Skeletal muscle cell (primary cell): ENCODE measurements around a stretch of chr4.

- RRBS, result no CpG with 5 or more reads among the region's 4 CpGs
These were observed 130.1 kb upstream of the MAP9 start for GRCh38 chr4:155506763-155507266.

DNA sequence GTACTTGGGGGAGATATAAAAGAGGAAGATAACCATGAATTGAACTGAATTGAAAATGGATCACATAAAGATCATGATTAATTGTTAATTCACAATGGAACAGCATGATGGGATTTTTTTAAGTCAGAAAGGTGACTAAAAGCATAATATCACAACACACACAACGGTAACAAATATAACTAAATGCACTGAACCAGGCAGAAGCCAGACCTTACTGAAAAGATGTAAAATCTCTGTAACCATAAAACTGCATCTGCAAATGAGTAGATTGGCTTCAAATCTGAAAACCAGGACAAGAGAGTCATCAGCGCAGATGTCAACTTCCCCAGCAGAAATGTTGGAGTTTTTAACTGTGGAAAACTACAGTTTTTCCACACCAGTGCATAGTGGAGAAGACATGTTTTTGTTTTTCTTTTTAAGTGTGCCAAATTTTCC, 436 bp upstream of the GUCY1A1 start:
- RRBS, result no CpG with 5 or more reads among the region's 2 CpGs

DNA sequence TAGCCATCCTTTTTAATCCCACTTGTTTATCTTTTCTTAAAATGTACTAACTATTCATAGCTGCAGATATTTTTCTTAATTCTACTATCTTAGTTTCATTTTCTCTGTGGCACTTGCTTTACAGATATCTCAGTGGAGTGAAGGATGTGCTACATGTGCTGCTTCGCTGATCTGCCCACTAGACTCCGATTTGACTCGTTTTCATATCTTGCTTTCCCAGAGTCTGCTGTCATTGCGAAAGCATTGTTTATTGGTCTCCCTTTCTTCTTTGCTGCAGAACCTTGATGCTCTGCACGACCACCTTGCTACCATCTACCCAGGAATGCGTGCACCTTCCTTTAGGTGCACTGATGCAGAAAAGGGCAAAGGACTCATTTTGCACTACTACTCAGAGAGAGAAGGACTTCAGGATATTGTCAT, 30.6 kb downstream of the GUCY1B1 start:
- RRBS, result no CpG with 5 or more reads among the region's 6 CpGs

DNA sequence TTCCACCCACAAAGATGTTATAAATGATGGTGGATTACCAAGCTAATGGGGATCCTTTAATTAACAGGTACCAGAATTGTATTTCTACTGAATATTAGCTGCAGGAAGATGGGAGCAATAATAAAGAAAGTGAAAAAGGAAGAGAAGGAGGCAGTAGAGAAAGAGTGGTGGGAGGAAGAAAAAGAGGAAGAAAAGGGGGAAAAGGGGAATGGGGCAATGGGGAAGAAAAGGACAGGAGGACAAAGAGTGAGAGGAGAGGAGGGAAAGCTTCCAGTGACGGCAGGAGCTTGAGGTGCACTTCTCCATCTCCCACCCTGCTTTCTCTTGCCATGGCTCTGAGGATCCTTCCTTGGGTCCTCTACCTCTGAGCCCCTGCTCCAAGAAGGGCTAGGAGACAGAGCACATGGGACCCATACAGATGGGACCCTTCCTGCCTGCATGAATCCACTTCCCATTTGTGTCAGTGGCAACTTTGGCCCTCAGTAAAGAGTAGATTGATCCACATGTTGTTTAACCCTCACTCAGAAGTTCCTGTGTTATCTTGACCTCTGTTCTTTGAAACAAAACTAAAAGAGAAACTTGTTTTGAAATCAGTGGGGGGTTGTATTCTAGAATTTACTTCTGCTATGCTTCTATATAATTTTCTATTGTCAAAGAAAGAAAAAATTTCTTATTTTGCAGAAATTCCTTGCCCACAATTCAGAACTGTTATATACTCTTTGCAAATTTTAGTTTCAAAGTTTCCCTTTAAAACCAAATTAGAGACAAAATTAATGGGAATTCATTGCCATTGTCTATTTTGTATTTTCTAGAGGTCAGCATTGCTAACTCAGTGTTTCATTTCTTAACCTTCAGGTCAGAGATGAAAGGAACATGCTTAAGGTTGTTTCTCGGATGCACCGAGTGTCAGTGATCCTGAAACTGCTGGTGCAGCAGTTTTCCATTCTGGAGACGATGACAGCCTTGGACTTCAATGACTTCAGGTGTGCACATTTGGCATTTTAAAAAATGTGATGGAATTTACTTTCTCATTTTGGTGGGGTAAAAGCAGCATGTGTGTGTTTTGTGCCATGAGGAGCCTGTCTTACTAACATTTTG, 4.9 kb downstream of the TDO2 start:
- RRBS, result no CpG with 5 or more reads among the region's 4 CpGs

GRCh38 chr4:156950944-156952119, 20.3 kb downstream of the PDGFC start:
- RRBS, result no CpG with 5 or more reads among the region's 5 CpGs

GRCh38 chr4:156962316-156963137, 9.1 kb downstream of the PDGFC start:
- RRBS, result no CpG with 5 or more reads among the region's 5 CpGs

DNA sequence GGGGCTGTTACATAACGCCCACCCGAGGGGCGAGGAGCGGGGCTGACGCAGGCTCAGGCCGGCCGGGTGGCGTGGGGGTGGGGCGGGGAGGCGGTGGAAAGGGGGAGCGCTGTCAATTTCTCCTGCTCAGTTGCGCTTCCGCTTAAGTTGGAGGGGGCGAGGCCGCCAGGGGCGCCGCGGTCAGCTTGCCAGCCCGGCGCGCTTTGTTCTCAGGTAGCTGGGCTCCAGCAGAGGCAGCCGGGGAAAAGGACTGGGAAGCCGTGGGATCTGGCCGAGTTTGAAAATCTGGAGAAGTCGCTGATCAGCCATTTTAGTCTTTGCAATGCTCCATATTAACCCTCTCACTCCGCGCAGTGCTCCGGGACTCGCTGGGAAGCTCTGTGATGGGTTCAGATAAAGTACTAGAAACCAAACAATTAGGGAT, 1.9 kb downstream of the GRIA2 start:
- RRBS, result 4% methylated on average over 6 of the region's 29 CpGs

GRCh38 chr4:158089921-158090373, 82.9 kb downstream of the GASK1B start:
- RRBS, result no CpG with 5 or more reads among the region's 20 CpGs

DNA sequence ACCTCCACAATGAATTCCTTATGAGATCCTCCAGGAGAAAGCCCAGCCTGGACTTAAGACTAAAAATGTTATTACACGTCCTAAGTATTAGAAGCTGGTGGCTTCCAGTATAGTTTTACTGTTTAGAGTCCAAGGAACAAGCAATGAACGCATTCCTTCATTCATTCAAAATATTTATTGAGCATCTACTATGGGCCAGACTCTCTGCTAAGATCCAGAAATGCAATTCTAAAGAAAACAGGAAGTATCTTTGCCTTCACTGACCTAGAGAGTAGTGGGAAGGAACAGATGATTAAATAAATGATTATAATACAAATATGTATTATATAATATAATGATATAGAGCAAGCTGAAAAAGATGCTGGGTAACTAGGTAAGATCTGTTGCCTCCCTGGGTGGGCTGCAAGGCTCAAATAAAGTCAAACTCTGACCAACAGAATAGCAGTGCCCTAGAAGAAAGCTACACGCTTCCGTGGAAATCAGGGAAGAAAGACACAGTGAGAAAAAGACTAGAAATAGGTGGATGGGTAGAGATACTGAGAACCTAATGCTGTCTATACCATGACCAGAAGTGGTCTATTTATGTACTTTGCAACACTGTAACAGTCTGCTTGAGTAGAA, 5.3 kb downstream of the GASK1B start:
- RRBS, result no CpG with 5 or more reads among the region's 4 CpGs

DNA sequence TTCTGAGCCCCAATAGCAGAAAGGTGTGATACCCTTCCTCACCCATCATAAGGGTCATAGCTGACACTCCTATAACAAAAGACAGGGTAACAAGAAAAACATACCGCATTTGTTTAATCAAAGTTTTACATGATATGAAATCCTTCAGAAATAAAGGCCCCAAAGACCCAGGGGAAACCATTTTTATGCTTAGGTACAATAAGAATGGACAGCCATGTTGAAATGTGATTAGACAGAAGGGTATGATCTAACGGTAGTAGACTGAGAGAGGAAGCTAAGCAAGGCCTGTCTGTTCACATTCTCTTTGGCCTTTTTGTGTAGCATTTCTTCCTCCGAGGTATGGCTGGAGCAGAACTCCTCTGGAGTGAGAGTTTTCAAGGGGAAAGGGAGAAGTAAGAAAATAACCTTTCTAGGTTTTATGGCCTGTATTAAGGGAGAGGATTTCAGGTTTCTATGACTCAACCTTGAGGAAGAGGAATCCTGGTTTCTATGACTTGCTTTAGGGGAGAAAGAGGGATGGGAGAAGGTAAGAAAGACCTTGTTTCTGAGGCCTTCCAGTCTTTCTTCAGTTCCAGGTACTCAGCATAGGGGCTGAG, 14.2 kb downstream of the ETFDH start:
- RRBS, result no CpG with 5 or more reads among the region's 3 CpGs

GRCh38 chr4:158807614-158808182, 38.9 kb downstream of the FNIP2 start:
- RRBS, result no CpG with 5 or more reads among the region's 5 CpGs

DNA sequence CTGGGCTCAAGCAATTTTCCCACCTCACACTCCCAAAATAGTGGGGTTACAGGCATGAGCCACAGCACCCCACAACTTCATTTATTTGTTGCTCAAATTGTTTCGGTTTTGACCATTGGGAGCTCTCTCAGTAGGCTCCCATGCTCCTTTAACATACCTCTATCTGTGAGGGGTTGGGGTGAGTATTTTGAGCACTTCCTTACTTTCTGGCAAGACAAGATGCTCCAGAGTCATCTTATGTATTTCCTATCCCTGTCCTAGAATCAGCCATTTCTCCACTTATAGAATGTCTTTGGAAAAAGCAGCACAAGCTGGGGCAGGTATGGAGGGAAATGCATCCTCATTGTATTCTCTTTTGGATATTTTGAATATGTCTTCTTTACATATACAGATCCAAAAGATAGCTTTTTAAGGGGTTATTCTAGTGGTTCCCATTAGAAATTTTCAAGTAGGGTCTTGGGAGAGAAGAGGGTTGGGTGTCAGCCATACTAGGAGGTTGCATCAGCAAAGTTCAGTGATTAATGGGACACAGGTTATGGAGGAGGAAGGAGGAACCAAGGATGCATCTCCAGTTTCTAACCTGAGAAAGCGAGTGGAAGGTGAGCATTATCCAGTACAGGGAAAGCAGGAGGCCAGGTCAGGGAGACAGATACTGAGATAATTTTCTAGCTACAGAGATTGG, 70.9 kb downstream of the FNIP2 start:
- RRBS, result no CpG with 5 or more reads among the region's 2 CpGs

GRCh38 chr4:158843216-158843658, 74.4 kb downstream of the FNIP2 start:
- RRBS, result no CpG with 5 or more reads among the region's 3 CpGs

DNA sequence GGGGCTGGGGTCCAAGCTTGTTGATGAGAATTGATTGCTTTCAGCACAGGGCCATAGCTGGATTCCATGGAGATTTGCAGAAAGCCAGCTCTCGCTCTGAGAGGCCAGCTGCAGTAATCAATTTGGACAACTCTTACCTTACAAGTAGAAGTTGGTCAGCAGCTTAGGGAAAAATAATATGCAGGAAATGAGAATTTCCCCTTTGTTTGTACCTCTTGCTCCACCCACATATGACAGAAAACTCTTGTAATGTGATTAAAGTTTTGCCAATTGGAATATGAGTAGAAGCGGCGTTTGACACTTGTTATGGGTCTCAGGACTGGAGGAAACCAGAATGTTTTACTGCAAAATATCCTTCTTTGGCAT, 310.6 kb downstream of the RAPGEF2 start:
- RRBS, result no CpG with 5 or more reads among the region's 3 CpGs

DNA sequence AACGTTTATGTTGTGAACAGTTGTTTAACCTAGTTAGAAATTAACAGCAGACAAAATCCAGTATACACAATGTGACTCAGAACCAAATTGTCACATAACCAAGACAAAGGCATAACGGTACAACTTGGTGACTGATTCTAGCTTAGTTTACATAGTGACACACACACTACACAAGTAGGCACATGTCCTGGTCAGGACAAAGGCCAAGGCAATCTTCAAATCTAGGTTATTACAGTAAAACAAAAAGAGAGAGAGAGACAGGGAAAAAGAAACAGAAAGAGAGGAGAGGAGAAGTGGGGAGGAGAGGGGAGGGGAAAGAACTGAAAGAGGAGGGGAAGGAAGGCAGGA, 482.6 kb downstream of the NAF1 start:
- RRBS, result no CpG with 5 or more reads among the region's 2 CpGs

GRCh38 chr4:163543208-163543687, 48.8 kb downstream of the TMA16 start:
- RRBS, result no CpG with 5 or more reads among the region's 6 CpGs

DNA sequence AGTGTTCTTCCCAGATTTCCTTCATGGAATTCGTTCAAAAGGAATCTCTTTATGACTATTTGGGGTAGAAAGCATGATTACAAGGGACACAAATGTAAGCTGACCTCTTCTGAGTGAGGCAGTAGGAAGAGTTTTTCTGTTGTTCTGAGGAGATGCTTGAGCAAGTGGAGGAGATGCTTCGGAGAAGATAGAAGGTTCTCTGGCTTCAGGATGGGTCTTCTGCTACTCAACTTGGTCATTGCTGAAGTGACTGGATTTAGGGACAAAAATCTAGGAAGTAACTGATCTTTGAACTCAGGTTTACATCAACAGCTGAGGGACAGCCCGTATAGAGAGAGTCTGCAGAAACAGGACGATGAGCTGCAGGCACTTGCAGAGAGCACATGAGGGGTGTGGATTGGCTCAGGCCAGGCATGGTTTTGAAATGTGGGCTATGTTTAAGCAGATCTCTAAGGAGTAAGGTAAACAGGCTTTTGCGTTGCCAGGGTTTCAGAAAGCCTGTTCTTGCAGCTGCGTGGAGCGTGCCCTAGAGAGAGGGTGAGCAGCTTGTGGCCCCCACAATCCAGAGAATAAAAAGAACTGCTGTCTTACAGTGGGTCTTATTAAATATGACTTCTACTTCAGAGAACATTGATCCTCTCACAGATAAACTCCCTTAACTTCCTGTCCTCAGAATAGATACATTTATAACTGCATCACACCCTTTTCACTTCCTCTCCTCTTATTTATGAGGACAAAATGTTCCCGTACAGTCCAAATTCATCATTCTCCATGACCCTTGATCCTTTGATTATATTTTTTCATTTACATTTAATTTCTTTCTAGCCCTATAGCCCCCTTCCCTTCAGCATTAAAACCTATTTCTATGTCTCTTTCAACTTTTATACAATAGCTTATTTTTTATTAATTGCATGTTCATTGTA, 64.0 kb downstream of the TMA16 start:
- RRBS, result no CpG with 5 or more reads among the region's 8 CpGs

DNA sequence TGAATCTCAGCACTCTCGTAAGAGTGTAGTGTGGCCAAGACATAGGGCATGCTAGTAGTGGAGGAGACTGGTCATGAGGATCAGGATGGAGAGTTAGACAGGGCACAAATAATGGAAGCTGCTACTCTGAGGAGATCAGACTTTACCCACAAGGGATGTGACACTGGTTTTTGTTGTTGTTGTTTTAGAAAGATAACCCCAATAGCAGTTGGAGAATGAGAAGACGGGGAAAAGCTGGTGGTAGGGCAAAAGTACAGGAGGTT, 203.2 kb downstream of the CPE start:
- RRBS, result no CpG with 5 or more reads among the region's 2 CpGs

GRCh38 chr4:167091915-167092232, 142.4 kb downstream of the SPOCK3 start:
- RRBS, result no CpG with 5 or more reads among the region's 3 CpGs

GRCh38 chr4:167897123-167897561, 195.2 kb upstream of the ANXA10 start:
- RRBS, result no CpG with 5 or more reads among the region's 6 CpGs